MCF 10A (cell line): Measurements from ENCODE around the genes MFSD14B and ZNF367.

- PRO-cap, result bidirectional peak, plus-strand start at chr9:94374569, minus-strand start at chr9:94374321; bidirectional peak, plus-strand start at chr9:94374957, minus-strand start at chr9:94374963
- RRBS, result under 1% methylated on average over 14 of the region's 107 CpGs
Measured at GRCh38 chr9:94374098-94375053, at the start of gene MFSD14B. Gene MFSD14B, plus strand, starts transcription at chr9:94374569.

- PRO-cap, result no peak
- RRBS, result no CpG with 5 or more reads among the region's 5 CpGs
Measured at GRCh38 chr9:94444654-94445151, 70.3 kb downstream of the MFSD14B start.

GRCh38 chr9:94540191-94540940, 53.3 kb downstream of the FBP2 start:
- PRO-cap, result no peak
- RRBS, result no CpG with 5 or more reads among the region's 22 CpGs

DNA sequence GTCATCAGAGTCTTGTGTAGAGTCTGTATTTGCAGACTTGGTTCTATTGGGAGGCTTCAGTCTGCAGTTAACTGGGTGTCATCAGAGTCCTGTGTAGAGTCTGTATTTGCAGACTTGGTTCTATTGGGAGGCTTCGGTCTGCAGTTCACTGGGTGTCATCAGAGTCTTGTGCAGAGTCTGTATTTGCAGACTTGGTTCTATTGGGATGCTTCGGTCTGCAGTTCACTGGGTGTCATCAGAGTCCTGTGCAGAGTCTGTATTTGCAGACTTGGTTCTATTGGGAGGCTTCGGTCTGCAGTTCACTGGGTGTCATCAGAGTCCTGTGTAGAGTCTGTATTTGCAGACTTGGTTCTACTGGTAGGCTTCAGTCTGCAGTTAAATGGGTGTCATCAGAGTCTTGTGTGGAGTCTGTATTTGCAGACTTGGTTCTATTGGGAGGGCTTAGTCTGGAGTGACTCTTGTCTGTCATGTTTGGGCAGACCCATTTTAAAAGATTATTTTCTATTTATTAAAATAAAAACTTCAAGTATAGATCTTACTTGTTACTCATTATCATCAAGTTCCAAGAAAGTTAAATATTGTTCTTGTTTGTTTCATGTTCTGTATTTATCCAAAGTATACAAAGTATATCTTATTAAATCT, 239.6 kb downstream of the AOPEP start:
- PRO-cap, result no peak
- RRBS, result no CpG with 5 or more reads among the region's 3 CpGs

DNA sequence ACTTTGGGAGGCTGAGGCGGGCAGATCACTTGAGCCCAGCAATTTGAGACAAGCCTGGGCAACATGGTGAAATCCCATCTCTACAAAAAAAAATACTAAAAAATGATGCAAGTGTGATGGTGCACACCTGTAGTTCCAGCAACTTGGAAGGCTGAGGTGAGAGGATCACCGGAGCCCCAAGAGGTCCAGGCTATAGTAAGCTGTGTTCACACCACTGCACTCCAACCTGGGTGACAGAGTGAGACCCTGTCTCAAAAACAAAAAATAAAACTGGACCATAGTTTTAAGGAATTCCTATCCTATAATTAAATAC, 278.2 kb downstream of the FANCC start:
- PRO-cap, result no peak
- RRBS, result no CpG with 5 or more reads among the region's 2 CpGs

DNA sequence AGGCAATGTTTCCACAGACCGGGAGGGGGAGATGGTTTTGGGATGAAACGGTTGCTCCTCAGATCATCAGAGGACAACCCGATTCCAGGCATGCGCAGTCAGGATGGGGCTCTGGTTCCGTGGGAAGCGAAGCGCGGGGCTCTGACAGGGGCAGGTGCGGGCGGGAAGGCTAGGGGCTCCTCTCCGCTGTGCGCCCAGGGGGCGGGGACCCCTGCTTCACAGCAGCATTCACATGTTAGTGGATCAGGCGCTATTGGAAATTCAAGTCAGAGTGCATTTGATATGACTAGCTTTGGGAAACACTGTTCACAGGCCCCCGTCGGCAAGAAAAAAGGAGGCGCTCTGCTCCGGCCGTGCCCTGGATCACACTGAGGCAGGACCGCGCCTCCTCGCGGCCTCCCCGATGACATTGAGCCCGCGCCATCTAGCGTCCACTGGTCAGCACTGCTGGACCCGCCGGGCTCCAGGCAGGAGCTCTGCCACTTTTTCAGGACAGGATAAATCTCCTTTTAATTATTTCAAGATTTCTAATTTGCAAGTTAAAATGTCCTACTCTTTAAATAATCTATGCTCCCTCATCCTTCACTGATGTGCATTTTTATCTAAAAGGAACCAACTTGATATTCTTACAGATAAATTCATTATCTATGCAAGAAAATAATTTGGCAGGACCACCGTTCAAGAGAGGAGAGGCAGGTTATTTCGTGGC, 190.0 kb downstream of the FANCC start:
- PRO-cap, result no peak
- RRBS, result no CpG with 5 or more reads among the region's 31 CpGs

- PRO-cap, result no peak
- RRBS, result no CpG with 5 or more reads among the region's 16 CpGs
Measured at GRCh38 chr9:95134177-95135016, 183.1 kb downstream of the FANCC start.

DNA sequence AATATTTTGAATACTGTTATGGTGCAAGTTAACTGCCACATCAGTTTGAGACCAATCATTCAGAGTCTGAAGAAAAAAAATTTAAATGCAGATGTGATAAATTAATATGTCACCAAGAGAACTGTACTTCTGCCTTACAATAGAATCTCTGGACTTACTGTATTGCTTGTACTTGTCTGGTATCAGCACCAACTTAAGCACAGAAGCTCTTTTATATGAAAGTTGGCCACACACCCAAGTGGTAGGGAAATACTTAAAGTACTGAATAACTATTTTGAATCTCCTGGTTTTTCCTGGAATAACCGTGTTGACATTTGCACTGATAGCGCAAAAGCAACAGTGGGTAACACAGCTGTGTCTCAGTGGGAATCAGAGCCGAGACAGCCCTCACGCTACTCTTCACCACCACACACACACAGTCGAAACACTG, 169.8 kb downstream of the FANCC start:
- PRO-cap, result no peak
- RRBS, result no CpG with 5 or more reads among the region's 5 CpGs

GRCh38 chr9:95313024-95313544, 4.4 kb downstream of the FANCC start:
- PRO-cap, result no peak
- RRBS, result no CpG with 5 or more reads among the region's 30 CpGs

DNA sequence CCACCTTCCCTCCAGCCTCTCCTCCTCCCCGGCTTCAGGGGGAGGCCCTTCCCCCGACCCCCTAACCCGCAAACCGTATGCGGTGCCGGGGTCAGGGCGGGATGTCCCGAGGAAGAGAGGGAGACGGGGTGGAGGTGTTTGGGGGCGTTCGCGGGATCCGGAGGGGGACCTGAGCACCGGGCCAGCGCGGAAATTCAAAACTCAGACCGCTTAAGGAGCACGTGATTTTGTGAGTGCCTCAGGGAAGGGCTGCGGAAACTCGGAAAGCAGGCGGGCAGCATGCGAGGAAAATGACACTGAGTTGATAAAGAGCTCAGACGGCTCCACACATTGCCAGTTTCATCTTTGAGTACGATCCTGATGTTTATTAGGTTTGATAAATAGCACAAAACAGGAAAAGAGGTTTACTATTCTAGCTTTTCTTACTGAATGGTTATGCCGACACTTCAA, 2.3 kb upstream of the PTCH1 start:
- PRO-cap, result bidirectional peak, plus-strand start at position 241 of the sequence, minus-strand start outside the sequence
- RRBS, result 1% methylated on average over 13 of the region's 25 CpGs

- PRO-cap, result no peak
- RRBS, result no CpG with 5 or more reads among the region's 4 CpGs
Measured at GRCh38 chr9:95696439-95697185, 178.9 kb upstream of the ERCC6L2 start.

DNA sequence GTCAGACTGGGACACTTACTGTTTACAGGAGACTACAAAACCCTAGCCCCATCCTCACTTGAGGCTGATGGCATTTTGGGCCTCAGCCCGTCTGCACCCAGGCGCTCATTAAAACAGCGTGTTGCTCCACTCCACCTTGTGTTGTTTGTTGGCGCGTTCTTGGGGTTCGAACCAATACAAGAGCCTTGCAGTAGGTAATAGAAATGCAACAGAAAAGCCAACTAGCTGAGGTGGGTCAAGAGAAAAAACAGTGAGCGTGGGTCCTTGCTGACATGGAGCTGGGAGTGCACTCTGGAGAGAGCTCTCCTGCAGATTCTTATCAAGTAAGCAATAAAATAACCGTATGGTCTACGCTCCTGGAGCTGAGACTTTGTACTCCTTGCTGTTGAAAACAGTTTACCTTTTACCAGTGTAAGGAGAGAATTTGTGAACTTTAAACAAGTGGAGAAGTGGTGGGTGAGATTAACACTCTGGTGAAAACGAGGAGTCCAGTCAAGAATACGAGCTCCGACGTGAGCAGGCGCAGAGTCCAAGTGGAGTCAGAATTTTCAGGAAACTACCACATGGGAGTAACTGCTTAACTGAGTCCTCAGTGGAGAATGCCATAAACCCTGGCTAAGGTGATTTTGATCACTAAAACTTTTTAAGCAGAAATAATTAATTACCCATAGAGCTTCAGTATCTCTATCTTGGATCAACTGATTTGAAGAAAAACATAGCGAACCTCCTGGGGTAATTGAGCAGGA, 156.2 kb upstream of the ERCC6L2 start:
- PRO-cap, result no peak
- RRBS, result no CpG with 5 or more reads among the region's 15 CpGs

- PRO-cap, result no peak
- RRBS, result 19% methylated on average over 4 of the region's 17 CpGs
Measured at GRCh38 chr9:95764801-95765467, 110.6 kb upstream of the ERCC6L2 start.

DNA sequence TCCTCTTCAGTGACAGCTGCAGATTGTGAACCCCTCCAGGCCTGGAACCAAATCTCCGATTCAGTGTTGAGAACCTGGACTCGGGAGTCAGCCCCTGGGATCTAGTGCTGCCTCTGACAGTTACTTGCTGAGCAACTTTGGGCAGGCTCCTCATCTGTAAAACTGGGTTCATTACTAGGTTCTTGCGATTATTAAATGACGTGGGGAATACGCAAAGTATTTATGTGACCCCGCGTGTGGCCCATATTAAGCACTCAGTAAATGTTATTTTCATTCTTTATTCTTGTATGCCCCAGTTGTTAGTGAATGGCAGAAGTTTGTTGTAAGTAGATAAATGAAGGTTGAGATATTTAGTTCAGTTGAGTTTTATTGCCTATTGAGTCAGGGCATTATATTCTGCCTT, 696 bp downstream of the ERCC6L2 start:
- PRO-cap, result no peak
- RRBS, result no CpG with 5 or more reads among the region's 7 CpGs

GRCh38 chr9:96087470-96088229, 212.2 kb downstream of the ERCC6L2 start:
- PRO-cap, result no peak
- RRBS, result no CpG with 5 or more reads among the region's 11 CpGs

DNA sequence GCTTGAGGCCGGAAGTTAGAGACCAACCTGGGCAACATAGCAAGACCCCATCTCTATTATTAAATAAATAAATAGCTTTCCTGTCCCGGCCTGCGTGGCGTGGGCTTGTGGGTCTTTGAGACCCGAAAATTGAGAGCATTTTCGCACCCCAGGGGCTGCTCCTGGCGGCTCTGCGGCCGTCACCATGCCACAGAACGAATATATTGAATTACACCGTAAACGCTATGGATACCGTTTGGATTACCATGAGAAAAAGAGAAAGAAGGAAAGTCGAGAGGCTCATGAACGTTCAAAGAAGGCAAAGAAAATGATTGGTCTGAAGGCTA, 11.1 kb downstream of the ZNF367 start:
- PRO-cap, result no peak
- RRBS, result no CpG with 5 or more reads among the region's 15 CpGs

- PRO-cap, result no peak
- RRBS, result no CpG with 5 or more reads among the region's 8 CpGs
Measured at GRCh38 chr9:96416412-96417055, 1.6 kb downstream of the ZNF367 start.

DNA sequence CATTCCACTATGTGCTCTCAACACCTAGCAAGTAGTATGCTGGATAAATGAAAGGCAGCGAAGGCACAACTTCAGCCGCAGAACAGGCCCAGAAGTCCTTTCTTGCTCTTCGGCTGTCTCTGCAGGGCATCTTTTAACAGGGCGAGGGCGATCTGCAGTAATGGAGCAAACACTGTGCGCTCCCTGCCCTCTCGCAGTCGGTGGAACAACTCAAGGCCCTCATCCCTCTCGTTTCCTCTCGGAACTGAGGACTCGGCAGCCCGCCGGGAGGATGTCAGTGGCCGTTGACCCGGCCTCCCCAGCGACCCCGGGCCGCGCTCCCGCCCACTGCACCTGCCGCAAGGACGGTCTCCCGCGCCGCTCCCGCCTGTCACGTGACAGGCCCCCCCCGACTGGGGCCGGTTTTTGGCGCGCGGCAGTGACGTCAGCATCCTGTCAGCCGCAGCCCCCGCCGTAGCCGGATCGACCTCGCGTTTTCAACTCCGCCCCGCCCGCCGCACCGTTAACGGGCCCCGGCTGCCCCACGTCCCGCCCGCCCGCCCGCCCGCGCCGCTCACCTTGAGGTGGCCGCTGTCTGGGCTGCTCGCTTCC, 1.0 kb downstream of the ZNF367 start:
- PRO-cap, result bidirectional peak, plus-strand start at position 438 of the sequence, minus-strand start at position 376 of the sequence
- RRBS, result under 1% methylated on average over 26 of the region's 57 CpGs

DNA sequence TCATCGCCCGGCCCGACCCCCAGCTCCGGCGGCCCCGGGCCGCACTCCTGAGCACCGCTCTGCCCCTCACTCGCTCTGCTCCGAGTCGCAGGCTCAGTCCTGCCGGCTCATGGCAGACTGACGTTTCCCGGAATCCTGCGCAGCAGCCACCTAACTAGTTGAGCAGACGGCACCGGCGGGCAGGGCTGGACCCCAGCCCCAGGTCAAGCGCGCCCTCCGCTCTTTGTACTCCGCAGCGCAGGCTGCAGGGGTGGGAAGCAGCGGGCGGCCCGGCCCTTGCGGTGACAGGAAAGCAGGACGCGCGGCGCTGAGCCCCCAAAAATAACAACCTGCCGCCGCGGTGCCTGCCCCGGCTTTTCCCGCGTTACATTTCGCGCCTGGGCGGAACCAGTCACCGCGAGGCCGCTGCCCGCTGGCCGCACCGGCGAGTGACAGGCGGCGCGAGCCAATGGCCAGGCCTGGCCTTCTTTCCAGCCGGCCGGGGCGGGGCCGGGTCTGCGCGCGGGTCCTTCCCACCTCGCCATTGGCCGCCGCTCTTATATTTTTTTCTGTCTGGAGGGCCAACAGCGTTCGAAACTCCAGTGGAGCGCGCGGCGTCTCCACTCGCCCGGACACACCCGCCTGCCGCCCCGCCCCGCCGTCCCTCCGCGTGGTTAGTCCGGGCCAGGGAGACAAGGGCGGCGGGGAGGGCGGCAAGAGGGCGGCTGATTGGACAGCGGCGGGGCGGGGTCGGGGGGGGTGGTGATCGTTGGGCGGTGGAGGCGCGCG, at the start of gene ZNF367:
Gene ZNF367, minus strand, starts transcription at position 342 of the 768 bp plus-strand sequence.
- PRO-cap, result bidirectional peak, plus-strand start outside the sequence, minus-strand start at position 358 of the sequence
- RRBS, result under 1% methylated on average over 46 of the region's 89 CpGs

DNA sequence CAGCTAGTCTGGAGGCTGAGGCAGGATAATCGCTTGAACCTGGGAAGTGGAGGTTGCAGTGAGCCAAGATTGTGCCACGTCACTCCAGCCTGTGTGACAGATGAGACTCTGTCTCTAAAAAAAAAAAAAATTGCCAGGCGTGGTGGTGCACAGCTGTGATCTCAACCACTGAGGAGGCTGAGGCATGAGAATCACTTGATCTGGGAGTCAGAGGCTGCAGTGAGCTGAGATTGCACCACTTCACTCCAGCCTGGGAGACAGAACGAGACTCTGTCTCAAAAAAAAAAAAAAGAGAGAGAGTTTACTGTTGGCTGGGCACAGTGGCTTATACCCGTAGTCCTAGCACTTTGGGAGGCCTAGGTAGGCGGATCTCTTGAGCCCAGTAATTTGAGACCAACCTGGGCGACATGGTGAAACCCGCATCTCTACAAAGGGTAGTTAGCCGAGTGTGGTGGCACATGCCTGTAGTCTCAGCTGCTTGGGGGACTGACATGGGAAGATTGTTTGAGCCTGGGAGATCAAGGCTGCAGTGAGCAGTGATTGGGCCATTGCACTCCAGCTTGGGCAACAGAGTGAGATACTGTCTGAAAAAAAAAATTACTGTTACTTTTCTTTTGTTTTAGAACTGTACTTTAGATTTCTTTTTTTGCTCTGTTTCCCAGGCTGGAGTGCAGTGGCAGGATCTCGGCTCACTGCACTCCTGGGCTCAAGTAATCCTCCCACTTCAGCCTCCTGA, 12.5 kb downstream of the HABP4 start:
- PRO-cap, result no peak
- RRBS, result no CpG with 5 or more reads among the region's 10 CpGs